Metastatic Pancreatic Carcinoma in the Ovary (tissue), 1 donor: ENCODE measurements around a stretch of chr13.

DNA sequence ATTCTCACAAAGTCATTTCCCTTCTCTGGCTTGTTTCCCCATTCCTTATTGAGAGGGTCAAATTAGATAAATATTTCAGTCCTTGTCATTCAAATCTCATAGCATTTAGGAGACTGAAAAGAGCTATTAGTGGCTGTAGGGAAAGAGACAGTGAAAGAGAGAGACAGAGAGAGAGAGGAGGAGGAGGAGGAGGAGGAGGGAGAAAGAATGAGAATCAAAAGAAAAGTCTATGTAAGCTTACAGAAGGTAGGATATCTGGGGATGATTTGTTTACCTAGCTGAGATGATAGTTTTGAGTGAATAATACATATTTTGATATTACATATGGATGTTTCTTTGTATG is 776.1 kb downstream of the TBC1D4 start:
- PRO-cap, result unidirectional peak, plus-strand start at position 172 of the sequence

- PRO-cap, result no peak
These were observed 75.6 kb downstream of the TBC1D4 start for GRCh38 chr13:75406372-75406825.

- PRO-cap, result no peak
These were observed 739 bp downstream of the TBC1D4 start for GRCh38 chr13:75481213-75481647.

GRCh38 chr13:75761447-75761913 is 125.3 kb downstream of the LMO7 start:
- PRO-cap, result no peak

- PRO-cap, result no peak
These were observed 171.7 kb downstream of the LMO7 start for GRCh38 chr13:75807849-75808284.

DNA sequence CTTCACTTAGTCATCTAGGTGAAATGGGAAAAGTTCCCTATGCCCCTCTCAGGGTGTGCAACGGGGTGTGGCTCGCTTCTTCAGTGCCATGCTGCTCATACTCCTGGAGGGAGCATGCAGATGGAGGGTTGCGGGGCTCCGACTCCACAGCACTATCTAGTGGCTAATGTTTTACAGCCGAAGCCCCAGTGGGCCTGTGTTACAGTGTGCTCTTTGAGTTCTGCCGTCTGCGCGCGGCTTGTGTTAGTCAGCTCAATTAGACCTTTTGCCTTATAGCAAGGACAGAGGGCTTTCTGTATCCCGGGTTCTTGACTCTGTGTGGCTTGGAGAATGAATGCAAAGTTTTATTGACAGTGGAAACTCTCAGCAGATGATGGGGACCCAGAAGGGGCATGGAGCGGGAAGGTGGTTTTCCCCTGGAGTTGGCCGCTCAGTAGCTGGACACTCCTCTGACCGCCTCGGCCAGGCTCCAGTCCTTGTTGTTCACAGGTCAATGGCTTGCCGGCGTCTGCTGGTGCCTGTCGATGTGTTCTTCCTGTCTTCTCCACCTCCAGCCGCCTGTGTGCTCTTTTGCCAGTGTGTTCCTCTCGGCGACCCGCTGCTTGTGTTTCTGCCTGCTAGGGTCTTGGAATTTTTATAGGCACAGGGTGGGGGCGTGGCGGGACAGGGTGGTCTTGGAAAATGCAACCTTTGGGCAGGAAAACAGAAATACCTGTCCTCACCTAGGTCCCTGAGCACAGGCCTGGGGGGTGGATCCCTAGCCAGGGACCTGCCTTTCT is 383.5 kb downstream of the LMO7 start:
- PRO-cap, result unidirectional peak, plus-strand start at position 204 of the sequence

DNA sequence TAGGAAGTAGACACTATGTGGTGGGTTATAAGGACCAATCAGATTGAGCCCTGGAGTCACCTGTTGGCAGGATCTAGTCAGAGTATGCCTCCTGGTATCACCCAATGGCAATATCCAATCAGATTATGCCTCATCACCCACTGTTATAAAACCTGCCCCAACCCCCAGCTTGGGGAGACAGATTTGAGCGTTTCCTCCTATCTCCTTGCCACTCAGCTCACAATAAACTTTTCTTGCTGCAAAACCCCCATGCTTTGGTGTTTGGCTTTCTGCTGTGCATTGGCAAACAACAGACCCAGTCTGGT is 564.2 kb downstream of the LMO7 start:
- PRO-cap, result no peak

- PRO-cap, result no peak
These were observed 121.8 kb downstream of the KCTD12 start for GRCh38 chr13:76764111-76765070.

- PRO-cap, result no peak
These were observed 2.5 kb downstream of the KCTD12 start for GRCh38 chr13:76883809-76884028.

GRCh38 chr13:77205198-77205748 is 121.6 kb downstream of the MYCBP2 start:
- PRO-cap, result no peak

GRCh38 chr13:77243804-77244065 is 83.2 kb downstream of the MYCBP2 start:
- PRO-cap, result no peak

DNA sequence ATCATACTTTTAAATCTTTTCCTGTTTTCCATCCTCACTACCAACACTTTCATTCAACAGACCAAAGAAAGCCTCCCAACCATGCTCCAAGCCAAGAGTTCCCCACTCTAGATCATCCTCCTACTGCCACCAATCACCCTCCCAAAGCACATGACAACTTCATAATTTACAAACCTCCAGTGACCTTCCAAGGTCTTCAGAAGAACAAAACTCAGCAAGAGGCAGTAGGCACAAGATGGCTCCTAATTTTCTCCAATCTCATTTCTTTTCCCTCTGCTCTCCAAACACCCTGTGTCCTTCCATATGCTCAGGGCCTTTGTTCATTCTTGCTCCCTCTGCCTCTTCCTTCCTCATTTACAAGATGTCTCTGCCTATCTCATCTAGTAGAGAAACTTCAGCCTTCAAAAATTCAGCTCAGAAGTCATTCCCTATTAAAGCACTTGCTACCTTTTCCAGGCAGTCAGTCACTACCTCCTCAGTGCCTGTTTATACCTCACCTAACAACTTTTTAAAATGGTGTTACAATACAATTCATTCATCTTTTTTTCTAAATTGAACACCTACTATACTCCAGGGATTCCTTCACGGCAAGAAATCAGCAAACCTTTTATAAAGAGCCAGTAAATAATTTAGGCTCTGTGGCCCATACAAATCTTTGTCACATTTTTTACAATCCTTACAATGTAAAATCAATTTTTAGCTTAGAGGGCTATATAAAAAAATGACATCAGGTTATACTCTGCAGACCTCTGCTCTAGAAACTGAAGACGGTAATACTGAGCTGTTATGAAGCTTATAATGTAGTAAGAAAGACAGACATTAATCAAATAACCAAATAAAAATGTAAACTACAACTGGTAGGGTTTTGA is 75.1 kb downstream of the MYCBP2 start:
- PRO-cap, result no peak

- PRO-cap, result no peak
These were observed 2.9 kb downstream of the MYCBP2 start for GRCh38 chr13:77323716-77324763.

GRCh38 chr13:77537425-77537875 is 1.9 kb downstream of the SCEL start:
- PRO-cap, result no peak

DNA sequence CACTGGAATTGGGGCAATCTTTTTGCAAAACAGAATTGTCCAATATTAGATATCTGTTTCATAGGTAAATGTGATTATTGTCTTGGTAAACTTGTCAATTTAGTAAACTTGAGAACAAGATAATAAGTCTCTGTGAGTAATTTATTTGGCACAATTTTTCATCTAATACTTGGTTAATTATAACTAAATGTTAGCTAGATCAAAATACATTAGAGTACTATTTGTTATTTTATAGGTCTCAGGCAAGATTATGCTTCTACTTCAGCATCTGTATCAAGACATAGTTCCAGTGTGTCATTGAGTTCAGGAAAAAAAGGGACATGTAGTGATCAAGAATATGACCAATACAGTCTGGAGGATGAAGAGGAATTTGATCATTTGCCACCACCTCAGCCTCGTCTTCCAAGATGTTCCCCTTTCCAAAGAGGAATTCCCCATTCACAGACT is 48.8 kb downstream of the SLAIN1 start:
- PRO-cap, result no peak

- PRO-cap, result no peak
These were observed 70.0 kb downstream of the SLAIN1 start for GRCh38 chr13:77767272-77768086.

- PRO-cap, result no peak
These were observed 64.8 kb downstream of the EDNRB start for GRCh38 chr13:77853904-77854126.

- PRO-cap, result no peak
These were observed 57.9 kb downstream of the EDNRB start for GRCh38 chr13:77860652-77861189.

DNA sequence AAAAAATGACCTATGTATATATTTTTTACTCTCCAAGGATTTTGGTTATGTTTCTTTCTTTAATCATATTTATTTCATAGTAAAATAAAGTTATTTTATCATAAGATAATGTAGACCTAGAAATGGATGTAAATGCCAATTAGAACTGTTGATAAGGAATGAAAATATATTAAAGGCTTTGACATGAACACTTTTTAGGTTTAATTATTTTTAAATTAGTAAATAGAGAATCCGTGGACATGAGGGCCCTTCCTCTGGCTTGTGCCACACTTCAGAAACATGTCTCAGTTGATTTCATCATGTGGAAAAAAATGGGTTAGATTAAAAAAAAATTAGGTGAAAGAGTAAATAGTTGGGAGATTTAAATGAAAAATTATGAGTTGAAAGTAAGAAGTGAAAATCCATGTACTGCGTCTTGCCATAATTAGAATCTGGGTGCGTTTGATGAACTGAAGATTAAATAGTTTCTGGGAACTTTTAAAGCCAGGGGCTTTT is 61.7 kb upstream of the EDNRB start:
- PRO-cap, result no peak

- PRO-cap, result no peak
These were observed 3.2 kb downstream of the OBI1 start for GRCh38 chr13:78655637-78656236.